Testis (tissue), 5 donors: Measurements from ENCODE around the genes UBE2K and RBM47.

GRCh38 chr4:39446266-39446582 lies 12.5 kb downstream of the RPL9 start:
- PRO-cap, 3 experiments = peak in 2 of 3 experiments; most common plus-strand start chr4:39446372 (in 2); most common minus-strand start chr4:39446361 (in 1)
- RAMPAGE, long total RNA, 2 experiments = no peak in any of the 2 experiments
- RRBS = no CpG with 5 or more reads among the region's 14 CpGs

DNA sequence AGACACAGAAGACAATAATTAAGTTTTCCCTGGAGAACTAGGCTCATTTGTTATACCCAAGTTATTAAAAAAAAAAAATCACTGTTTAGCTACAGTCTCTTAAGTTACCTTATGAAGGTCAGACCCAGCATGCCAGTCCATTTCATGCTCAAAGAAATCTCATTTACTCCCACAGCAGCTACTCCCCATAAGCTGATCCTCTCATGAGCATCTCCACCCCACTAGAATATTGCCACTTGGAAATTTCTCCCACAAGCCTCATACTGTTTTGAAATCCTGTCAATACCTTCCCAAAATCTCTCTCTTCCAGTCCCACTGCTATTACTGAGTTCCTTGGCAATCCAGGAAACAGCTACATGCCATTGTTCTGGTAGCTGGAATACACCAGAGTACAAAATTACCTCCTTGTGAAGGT lies 6.7 kb downstream of the RPL9 start:
- PRO-cap, 3 experiments = no peak in any of the 3 experiments
- RAMPAGE, long total RNA, 2 experiments = no peak in any of the 2 experiments

DNA sequence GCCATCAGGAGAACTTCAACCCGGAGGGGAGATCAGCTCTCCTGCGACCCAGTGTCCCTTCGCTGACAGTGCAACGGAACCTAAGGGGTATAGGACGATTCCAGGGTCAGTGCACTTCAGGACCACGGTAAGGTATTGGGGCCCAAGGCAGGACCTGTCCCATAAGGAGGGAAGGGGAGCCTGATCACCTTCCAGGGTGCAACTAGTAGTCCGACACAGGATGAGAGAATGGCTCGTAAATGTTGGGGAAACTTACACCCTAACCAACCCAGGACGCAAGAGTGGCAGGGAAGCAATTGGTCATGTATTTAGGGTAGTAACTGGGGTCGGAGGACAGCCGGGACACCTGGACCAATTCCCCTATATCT lies 26.4 kb downstream of the LIAS start:
- PRO-cap, 3 experiments = no peak in any of the 3 experiments
- RAMPAGE, long total RNA, 2 experiments = no peak in any of the 2 experiments
- RRBS = 94% methylated on average over 1 of the region's 11 CpGs

DNA sequence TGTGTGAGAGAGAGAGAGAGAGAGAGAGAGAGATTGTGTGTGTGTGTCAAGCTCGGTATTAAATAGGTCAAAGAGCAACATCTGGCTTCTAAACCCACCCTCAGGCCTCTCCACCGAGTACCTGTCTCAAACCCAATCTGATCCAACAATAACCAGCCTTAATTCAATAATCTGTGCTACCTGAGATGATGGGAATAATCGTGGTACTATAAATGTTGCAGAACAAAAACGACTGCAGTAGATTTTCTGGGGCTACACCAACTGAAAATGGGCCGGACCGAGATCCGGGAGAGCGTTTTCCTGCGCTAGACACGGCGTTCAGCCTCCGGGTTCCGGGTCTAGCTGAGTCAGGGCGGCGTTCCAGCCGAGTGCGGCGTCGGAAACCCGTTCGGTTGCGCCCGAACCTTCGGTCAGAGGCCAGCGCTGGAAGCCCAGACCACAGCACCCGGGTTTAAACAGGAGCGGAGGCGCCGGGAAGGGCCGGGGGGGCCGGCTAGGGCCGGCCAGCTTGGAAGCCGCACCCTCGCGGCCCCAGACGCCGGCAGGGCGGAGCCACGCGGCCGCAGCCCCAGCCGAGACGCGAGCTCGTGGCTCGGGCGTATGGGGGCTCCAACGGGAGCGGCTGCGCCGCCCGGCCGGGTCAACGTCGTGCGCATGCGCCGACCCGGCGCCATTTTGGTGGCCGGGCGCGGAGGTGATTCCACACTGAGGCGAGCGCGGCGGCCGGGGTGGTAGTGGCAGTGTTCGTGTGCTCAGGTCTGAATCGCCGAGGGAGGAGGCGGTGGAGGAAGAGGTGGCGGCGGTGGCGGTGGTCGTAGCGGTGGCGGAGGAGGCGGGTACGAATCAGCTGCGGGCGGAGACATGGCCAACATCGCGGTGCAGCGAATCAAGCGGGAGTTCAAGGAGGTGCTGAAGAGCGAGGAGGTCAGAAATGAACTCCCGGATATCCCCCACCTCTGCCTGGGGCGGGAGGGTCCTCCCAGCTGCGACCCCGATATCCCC lies at the start of gene UBE2K:
TSS of gene UBE2K (plus strand) at position 670 of the 1,002 bp plus-strand sequence.
- PRO-cap, 3 experiments = peak in 3 of 3 experiments; most common plus-strand start position 367 of the sequence (in 2); most common minus-strand start position 320 of the sequence (in 2)
- RAMPAGE, long total RNA, 2 experiments = start-site peak on the plus strand in 2 of 2 experiments, centred at positions 661 to 680 of the sequence, 2,040 to 2,804 reads per replicate; start-site peak on the minus strand in 2 of 2 experiments, centred at positions 508 to 515 of the sequence, 9 to 13 reads per replicate
- RRBS = 1% methylated on average over 34 of the region's 91 CpGs

DNA sequence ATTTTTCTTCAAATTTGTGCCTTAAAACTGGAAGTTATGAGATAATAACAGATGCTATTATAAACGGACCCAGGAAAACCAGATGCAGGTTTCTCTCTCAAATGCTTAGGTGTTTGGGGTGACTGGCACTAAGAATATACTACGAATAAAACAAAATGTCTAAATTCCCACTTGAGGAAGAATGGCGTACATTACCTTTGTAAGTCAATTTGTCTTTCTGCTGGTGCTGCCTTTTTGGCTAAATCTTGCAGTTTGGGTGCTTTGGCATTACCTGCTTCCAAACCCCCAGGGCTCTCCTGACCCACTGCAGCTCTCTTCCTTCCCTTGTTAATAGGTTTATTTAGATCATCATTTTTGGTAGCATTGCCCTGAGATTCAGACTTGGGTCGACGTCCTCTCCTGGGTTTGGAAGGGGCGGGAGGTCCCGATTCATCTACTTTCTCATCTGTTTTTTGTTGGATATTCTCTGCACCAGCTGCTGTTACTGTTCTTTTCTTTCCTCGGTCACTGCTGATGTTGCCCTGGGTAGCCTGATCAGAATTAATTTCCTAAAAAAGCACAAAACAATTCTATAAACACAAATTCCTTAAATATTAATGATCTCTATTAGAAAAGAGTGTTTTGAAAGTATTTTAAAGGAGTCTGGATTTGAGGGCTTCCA lies 139.9 kb downstream of the UBE2K start:
- PRO-cap, 3 experiments = no peak in any of the 3 experiments
- RAMPAGE, long total RNA, 2 experiments = no peak in any of the 2 experiments
- RRBS = no CpG with 5 or more reads among the region's 8 CpGs

DNA sequence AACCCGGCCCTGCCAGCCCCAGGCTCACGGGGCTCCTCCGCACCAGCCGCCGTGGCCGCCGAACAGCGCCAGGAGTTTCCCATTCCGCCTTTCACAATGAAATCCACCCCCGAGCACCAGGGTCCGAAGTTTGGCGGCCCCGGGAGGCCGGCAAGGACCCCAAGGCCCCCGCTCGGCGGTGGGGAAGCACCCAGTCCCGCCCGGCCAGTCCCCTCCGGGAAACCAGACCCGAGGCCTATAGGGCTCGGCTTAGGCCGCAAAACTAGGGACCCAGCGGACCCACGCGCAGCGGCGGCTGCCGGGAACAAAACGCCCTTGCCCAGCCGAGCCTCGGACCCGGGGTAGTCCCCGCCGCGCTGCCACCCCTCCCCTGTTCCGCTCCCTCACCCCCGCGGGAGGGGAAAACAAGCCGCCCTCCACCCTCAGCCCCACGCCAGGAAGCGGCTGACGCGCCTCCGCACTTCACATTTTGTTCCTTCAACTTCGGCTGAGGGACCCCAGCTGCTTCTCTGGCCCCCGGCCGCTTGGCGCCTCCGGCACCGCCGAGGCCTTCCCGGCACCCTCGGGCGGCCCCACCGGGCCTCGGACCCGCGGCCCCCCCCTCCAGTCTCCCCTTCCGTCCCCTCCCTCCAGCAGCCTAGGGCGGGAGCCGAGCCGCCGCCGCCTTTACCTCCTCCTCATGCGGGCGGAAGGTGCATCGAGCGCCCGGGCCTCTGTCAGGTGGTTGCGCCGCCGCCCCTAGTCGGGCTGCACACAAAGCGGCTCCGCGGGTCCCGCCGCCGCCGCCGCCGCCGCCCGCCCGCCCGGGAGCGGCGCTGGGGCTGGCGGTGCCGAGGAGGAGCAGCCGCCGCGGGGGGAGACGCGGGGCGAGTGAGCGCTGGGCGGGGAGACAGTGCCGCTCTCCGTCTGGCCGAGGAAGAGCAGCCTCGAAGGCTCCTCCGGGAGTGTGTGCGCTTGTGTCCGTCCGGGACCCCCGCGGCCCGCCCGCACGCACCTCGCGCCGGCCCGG lies 620 bp downstream of the PDS5A start:
- PRO-cap, 3 experiments = peak in 3 of 3 experiments; most common plus-strand start position 252 of the sequence (in 2); most common minus-strand start position 210 of the sequence (in 1)
- RAMPAGE, long total RNA, 2 experiments = no peak in any of the 2 experiments
- RRBS = 2% methylated on average over 38 of the region's 116 CpGs

DNA sequence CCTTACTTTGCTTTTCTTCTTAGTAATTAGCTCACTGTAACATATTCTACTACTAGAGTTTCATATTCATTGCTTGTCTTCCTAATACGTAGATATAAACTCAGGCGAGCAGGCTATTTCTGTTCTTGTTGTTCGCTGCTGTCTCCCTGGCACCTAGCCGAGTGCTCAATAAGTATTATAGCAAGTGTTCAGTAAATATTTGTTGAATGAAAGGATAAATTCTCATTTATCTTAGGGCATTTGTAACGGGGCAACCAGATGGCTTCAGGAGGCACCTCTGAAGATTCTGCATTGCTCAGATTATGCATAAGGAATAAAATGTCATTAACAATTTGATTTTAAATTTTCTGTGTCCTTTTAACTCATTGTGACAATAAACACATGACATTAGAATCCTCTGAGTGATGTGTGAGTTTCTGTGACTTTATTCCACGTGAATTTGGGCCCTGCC lies 6.7 kb upstream of the RHOH start:
- PRO-cap, 3 experiments = no peak in any of the 3 experiments
- RAMPAGE, long total RNA, 2 experiments = no peak in any of the 2 experiments
- RRBS = no CpG with 5 or more reads among the region's 6 CpGs

- PRO-cap, 3 experiments = no peak in any of the 3 experiments
- RAMPAGE, long total RNA, 2 experiments = no peak in any of the 2 experiments
- RRBS = no CpG with 5 or more reads among the region's 9 CpGs
Measured at GRCh38 chr4:40308196-40308576, 26.9 kb upstream of the CHRNA9 start.

DNA sequence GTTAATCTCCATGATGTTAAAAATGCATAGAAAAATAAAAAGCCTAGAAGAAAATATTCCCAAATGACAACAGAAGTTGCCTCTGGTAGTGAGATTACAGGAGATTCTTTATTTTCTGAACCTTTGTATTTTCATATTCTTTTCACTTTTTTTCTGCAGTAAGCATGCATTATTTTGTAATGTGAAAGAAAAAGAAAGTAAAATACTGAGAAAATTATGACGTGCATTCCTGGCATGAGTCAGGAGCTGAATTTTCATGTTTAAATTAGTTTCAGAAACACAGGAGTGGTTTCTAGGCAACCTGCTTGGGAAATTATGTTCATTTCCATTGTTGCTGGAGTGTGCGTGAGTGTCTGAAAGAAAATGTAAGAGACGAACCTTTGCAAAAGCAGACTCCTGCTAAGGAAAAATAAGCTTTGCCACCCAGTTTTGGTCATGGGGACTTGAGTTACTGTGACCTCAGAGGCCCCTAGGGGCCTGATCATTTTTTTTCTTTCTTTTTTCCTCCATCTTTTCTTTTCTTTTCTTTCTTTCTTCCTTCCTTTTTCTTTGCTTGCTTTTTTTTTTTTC lies 18.9 kb upstream of the CHRNA9 start:
- PRO-cap, 3 experiments = no peak in any of the 3 experiments
- RAMPAGE, long total RNA, 2 experiments = no peak in any of the 2 experiments
- RRBS = no CpG with 5 or more reads among the region's 3 CpGs

- PRO-cap, 3 experiments = no peak in any of the 3 experiments
- RAMPAGE, long total RNA, 2 experiments = no peak in any of the 2 experiments
- RRBS = no CpG with 5 or more reads among the region's 6 CpGs
Measured at GRCh38 chr4:40418189-40419015, 83.3 kb downstream of the CHRNA9 start.

DNA sequence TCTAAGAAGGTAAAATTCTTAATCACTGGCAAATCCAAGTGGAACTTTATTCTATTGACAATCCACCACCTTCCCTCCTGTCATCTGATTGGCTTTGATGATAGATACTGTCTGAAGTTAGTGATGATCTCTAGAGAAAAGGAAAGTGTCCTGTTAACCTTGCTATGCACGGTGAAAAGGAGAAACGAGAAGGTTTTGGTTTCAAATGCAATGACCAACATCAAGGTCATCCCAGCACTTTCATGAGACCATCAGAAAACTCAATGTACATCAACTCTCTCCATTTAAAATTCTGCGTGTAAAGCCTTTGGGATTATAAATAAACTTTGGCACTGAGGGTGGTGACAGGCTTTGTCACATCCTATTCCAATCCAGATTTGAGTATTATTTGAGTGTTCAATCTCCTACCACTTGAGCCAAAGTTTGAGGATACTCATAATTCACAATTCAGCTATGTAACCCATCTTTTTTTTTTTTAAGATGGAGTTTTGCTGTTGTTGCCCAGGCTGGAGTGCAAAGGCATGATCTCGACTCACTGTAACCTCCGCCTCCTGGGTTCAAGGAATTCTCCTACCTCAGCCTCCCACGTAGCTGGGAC lies 87.3 kb downstream of the CHRNA9 start:
- PRO-cap, 3 experiments = no peak in any of the 3 experiments
- RAMPAGE, long total RNA, 2 experiments = no peak in any of the 2 experiments
- RRBS = no CpG with 5 or more reads among the region's 6 CpGs

GRCh38 chr4:40448785-40449399 lies 113.8 kb downstream of the CHRNA9 start:
- PRO-cap, 3 experiments = no peak in any of the 3 experiments
- RAMPAGE, long total RNA, 2 experiments = no peak in any of the 2 experiments
- RRBS = no CpG with 5 or more reads among the region's 7 CpGs

GRCh38 chr4:40484591-40485084 lies 145.0 kb downstream of the RBM47 start:
- PRO-cap, 3 experiments = no peak in any of the 3 experiments
- RAMPAGE, long total RNA, 2 experiments = no peak in any of the 2 experiments

GRCh38 chr4:40510942-40511552 lies 118.6 kb downstream of the RBM47 start:
- PRO-cap, 3 experiments = no peak in any of the 3 experiments
- RAMPAGE, long total RNA, 2 experiments = no peak in any of the 2 experiments
- RRBS = no CpG with 5 or more reads among the region's 9 CpGs

- PRO-cap, 3 experiments = no peak in any of the 3 experiments
- RAMPAGE, long total RNA, 2 experiments = no peak in any of the 2 experiments
- RRBS = no CpG with 5 or more reads among the region's 5 CpGs
Measured at GRCh38 chr4:40573924-40574351, 55.7 kb downstream of the RBM47 start.

- PRO-cap, 3 experiments = peak in 3 of 3 experiments; most common plus-strand start chr4:40629715 (in 3); most common minus-strand start chr4:40629693 (in 3)
- RAMPAGE, long total RNA, 2 experiments = start-site peak on the plus strand in 1 of 2 experiments, at chr4:40629900-40629956 at its widest, 7 reads per replicate; start-site peak on the minus strand in 1 of 2 experiments, at chr4:40629487-40629859 at its widest, 107 to 898 reads per replicate
- RRBS = 1% methylated on average over 20 of the region's 57 CpGs
Measured at GRCh38 chr4:40629227-40630378, at the start of gene RBM47. Gene RBM47, minus strand, starts transcription at chr4:40629864.

GRCh38 chr4:40631951-40632325 lies 2.3 kb upstream of the RBM47 start:
- PRO-cap, 3 experiments = no peak in any of the 3 experiments
- RAMPAGE, long total RNA, 2 experiments = no peak in any of the 2 experiments
- RRBS = no CpG with 5 or more reads among the region's 2 CpGs

GRCh38 chr4:40744144-40744838 lies 5.5 kb upstream of the NSUN7 start:
- PRO-cap, 3 experiments = no peak in any of the 3 experiments
- RAMPAGE, long total RNA, 2 experiments = no peak in any of the 2 experiments
- RRBS = no CpG with 5 or more reads among the region's 5 CpGs

DNA sequence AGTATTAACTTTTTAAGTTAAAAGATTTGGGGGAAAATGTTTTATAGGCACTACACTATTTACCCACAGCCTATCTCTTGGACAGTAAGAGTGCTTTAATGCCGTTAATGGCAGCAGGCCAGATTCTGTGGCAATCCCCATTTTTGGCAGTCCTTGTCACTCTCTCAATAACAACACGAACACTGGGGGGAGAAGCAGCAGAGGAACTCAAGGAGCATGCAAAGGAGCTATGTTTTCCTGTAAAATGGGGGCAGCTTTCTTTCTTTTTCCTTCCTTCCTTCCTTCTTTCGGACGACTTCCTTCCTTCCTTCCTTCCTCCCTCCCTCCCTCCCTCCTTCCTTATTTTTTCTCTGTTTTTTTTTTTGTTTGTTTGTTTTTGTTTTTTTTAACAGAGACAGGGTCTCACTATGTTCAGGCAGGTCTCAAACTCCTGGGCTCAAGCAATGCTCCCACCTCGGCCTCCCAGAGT lies 168.7 kb downstream of the NSUN7 start:
- PRO-cap, 3 experiments = no peak in any of the 3 experiments
- RAMPAGE, long total RNA, 2 experiments = no peak in any of the 2 experiments
- RRBS = no CpG with 5 or more reads among the region's 5 CpGs

DNA sequence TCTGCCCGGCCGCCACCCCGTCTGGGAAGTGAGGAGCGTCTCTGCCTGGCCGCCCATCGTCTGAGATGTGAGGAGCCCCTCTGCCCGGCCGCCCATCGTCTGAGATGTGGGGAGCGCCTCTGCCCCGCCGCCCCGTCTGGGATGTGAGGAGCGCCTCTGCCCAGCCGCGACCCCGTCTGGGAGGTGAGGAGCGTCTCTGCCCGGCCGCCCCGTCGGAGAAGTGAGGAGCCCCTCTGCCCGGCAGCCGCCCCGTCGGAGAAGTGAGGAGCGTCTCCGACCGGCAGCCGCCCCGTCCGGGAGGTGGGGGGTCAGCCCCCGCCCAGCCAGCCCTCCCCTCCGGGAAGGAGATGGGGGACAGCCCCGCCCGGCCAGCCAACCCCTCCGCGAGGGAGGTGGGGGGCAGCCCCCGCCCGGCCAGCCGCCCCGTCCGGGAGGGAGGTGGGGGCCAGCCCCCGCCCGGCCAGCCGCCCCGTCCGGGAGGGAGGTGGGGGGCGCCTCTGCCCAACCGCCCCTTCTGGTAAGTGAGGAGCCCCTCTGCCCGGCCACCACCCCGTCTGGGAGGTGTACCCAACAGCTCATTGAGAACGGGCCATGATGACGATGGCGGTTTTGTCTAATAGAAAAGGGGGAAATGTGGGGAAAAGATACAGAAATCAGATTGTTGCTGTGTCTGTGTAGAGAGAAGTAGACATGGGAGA lies 165.1 kb downstream of the APBB2 start:
- PRO-cap, 3 experiments = no peak in any of the 3 experiments
- RAMPAGE, long total RNA, 2 experiments = no peak in any of the 2 experiments
- RRBS = 28% methylated on average over 2 of the region's 55 CpGs